Hepatocyte (in vitro differentiated cells and primary cell): ENCODE results near the genes TYW1B and POM121.

DNA sequence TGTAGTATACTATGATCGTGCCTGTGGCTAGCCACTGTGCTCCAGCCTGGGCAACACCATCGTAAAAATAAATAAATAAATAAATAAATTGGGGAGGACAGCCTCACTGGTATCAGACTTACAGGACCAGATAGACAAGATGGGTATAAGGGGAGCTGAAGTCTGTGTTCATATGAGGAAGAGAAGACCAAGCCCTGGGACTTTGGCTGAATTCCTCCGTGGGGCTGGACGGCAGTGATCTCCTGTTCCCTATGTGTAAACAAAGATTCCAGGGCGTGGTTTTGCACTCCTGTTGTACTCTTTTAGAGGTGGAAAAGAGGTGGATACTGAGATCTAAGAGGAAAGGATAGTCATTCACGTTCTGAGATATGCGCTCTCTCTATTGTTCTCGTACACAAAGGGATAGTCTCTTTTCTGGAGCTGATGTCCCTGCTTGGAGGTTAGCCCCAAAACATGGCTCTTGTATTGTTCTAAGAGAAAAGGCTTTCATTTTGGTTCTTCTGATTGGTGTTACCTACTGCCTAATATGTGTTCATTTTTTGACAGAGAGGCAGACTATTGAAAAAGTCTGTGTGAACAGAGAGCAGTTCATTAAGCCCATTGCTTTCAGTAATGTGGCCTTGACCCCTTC, 12.2 kb downstream of the KCTD7 start:
- RAMPAGE, long total RNA, result no peak
- RRBS, result no CpG with 5 or more reads among the region's 8 CpGs

DNA sequence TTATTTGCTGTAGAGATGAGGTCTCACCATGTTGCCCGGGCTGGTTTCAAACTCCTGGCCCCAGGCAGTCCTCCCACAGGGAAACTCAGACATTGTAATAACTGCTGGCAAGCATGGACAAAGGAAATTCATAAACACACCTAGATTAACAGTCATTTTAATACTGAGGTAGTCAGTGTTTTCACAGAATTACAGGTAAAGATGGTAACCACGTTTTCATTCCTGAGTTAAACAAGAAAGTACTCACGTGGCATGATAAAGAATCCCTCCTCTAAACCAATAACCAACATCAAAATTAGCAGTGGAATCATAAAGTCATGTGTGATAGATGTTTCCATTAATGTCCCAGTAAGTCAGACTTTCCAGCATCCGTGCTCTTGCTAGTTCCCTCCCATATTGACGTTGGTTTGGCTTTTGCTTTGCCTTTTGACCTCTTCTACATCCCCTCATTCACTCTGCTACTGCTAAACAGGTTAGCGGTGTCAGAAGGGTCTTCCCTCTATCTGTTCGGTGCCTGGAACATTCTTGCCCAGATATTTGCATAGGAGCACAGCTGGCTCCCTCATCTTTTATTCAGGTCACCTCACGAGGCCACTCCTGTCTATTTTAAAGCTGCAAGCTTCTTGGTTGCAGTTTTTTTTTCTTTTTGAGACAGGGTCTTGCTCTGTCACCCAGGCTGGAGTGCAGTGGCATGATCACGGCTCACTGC, 50.2 kb downstream of the KCTD7 start:
- RAMPAGE, long total RNA, result no peak
- RRBS, result no CpG with 5 or more reads among the region's 9 CpGs

GRCh38 chr7:66699961-66700531, 40.5 kb upstream of the RABGEF1 start:
- RAMPAGE, long total RNA, result no peak
- RRBS, result 88% methylated on average over 3 of the region's 10 CpGs

- RAMPAGE, long total RNA, result no peak
- RRBS, result no CpG with 5 or more reads among the region's 15 CpGs
Observed at GRCh38 chr7:66921916-66922591, 1.0 kb downstream of the TMEM248 start.

- RAMPAGE, long total RNA, result no peak
- RRBS, result no CpG with 5 or more reads among the region's 6 CpGs
Observed at GRCh38 chr7:66986228-66986890, 9.0 kb downstream of the SBDS start.

- RAMPAGE, long total RNA, result no peak
- RRBS, result no CpG with 5 or more reads among the region's 4 CpGs
Observed at GRCh38 chr7:67753949-67754321, 477.2 kb downstream of the SPDYE21 start.

GRCh38 chr7:69505796-69506295, 92.4 kb upstream of the AUTS2 start:
- RAMPAGE, long total RNA, result no peak
- RRBS, result no CpG with 5 or more reads among the region's 5 CpGs

DNA sequence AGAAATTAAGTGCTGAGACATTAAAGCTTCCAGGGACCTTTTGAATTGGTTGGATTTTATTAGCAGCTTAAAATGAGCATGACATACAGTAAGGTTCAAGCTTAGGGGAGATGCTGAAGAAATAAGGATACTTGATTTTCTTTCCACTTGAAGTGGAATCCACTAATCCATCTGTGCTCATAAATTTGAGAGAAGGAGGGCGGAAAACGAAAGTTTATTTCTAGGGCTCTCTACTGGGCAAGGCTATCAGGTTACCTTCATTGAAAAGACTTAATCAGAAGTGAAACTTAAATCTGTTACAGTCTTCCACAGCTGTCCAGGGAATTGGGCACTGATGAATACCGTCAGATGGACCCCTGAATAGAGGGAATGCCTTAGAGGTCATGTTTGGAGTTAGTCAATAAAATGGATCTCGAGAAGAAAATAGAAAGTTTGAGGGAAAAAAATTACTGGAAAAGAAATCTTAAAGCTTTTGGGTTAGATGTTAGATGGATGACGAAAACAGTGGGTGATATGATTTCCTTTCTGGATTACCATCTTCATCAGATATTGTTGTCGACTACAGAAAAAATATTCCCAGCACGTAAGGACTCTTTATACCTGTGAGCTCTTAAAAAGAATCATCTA, 21.9 kb downstream of the AUTS2 start:
- RAMPAGE, long total RNA, result no peak
- RRBS, result no CpG with 5 or more reads among the region's 7 CpGs

GRCh38 chr7:69962635-69963083, 364.4 kb downstream of the AUTS2 start:
- RAMPAGE, long total RNA, result no peak
- RRBS, result no CpG with 5 or more reads among the region's 4 CpGs

- RAMPAGE, long total RNA, result no peak
- RRBS, result no CpG with 5 or more reads among the region's 3 CpGs
Observed at GRCh38 chr7:69967723-69968148, 369.5 kb downstream of the AUTS2 start.

DNA sequence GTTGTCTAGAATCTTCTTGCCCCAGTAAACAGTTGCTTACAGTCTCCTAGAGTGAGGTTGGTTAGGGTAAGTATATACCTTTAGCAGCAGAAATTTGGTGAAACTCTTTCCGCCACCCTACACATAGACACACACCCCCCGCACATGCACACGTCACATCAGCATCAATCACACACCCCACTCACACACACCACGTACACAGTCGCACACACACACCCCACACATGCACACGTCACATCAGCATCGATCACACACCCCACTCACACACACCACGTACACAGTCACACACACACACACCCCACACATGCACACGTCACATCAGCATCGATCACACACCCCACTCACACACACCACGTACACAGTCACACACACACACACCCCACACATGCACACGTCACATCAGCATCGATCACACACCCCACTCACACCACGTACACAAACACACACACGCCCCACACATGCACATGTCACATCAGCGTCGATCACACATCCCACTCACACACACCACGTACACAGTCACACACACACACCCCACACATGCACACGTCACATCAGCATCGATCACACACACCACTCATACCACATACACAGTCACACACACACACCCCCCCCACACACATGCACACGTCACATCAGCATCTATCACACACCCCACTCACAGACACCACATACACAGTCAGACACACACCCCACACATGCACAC, 636.4 kb upstream of the GALNT17 start:
- RAMPAGE, long total RNA, result no peak
- RRBS, result no CpG with 5 or more reads among the region's 21 CpGs

- RAMPAGE, long total RNA, result no peak
- RRBS, result no CpG with 5 or more reads among the region's 25 CpGs
Observed at GRCh38 chr7:70630683-70631357, 501.1 kb upstream of the GALNT17 start.

DNA sequence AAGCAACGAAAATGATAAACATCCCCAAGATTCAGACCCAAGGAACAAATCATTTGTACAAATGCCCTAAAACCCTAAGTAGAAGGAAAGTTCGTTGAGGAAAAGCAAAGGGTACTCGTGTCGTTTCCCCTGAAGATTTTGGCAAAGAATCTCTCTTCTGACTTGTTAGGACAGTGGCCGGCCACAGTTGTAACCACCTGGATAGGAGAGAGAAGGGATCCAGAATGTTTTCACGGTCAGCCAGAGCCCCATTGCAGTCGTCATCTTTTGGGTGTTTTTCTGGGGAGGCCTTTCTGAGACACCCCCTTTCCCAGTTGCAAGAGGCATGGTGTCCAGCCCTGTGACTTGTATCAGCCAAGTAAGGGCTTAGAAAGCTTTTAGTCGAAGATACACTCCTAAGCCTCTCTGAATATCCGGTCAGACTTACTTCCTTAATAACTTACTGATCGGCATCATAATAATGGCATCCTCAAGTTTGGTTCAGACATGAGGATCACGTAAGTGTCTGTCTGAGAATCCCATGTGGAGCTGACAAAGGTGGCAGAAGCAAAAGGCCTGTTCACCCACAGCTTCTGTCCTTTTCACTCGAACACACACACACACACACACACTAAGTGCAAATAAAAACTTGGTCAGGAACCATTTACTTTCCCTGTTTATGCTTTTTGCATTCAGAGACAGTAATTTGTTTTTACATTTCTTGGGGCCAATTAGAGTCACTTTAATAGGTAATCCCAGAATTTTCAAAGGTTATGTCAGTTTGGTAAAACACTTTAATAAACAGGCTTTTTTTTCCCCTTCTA, 435.7 kb upstream of the GALNT17 start:
- RAMPAGE, long total RNA, result no peak
- RRBS, result no CpG with 5 or more reads among the region's 12 CpGs

GRCh38 chr7:71733195-71733723, 601.3 kb downstream of the GALNT17 start:
- RAMPAGE, long total RNA, result no peak
- RRBS, result 1% methylated on average over 9 of the region's 25 CpGs

DNA sequence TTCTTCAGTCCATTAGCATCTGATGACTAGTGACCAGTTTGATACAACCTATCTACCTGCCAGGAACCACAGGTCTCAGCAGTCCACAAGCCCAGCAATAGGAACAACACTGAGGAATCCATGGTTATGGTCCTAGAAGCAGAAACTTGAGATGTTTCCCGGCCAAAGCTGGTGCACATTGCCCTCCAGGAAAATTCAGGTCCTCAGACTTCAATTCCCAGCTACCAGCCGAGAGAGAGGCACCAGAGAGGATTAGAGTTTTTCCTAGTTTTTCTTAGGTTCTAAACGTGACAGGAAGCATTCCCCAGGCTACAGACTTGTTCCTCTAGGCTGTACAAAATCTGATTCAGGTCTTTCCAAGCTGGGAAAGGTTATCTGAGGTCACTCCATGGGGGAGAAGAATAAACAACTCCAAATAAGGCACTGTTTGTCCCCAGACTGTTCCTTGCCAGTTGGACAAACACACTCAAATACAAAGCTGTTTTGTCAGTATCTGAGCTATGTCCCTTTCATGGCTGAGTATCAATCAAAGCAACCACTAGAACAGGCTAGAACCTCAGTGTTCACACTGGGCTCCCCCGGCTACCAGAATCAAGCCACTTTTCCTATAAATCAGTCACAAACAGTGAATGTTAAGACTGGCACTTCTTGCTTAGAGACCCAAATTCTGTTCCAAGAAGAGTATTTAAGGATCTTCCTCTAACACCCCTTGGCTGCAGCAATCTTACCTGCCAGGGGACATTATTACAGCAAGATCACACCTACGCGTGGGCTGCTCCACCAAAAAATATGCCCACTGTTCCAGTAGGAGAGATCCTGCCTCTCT, 259.4 kb downstream of the CALN1 start:
- RAMPAGE, long total RNA, result no peak
- RRBS, result no CpG with 5 or more reads among the region's 6 CpGs

- RAMPAGE, long total RNA, result no peak
- RRBS, result no CpG with 5 or more reads among the region's 4 CpGs
Observed at GRCh38 chr7:72688864-72689251, 139.1 kb downstream of the TYW1B start.

GRCh38 chr7:72732029-72732244, 96.1 kb downstream of the TYW1B start:
- RAMPAGE, long total RNA, result no peak
- RRBS, result no CpG with 5 or more reads among the region's 2 CpGs

DNA sequence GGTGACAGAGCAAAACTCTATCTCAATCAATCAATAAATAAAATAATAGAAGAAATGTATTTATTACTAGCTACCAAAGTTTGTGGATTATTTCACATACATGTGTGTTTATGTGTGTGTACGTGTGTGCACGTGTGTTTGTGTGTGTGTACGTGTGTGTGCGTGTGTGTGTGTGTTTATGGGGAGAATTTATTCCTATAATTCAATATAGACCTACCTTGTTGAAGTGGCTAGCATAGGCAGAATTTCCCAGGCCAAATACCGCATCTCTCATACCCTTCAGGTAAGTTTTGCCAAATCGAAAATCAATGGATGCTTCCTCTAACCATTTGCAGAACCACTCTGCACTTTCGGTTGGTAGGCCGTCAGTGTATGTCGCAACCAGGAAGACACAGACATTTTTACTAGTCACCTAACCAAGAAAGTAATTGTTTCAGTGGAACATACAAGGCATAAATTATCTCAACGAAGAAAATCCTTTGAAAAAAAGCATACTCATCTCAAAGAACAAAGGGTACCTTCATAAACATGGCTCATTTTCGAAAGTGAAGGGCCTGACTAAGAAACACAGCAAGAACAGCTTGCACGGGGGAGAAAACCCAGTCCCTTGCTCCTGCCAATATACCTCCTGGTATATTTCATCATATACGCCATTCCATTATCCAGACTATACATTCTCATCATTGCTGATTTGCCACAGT, 17.6 kb downstream of the TYW1B start:
- RAMPAGE, long total RNA, result no peak
- RRBS, result no CpG with 5 or more reads among the region's 13 CpGs

DNA sequence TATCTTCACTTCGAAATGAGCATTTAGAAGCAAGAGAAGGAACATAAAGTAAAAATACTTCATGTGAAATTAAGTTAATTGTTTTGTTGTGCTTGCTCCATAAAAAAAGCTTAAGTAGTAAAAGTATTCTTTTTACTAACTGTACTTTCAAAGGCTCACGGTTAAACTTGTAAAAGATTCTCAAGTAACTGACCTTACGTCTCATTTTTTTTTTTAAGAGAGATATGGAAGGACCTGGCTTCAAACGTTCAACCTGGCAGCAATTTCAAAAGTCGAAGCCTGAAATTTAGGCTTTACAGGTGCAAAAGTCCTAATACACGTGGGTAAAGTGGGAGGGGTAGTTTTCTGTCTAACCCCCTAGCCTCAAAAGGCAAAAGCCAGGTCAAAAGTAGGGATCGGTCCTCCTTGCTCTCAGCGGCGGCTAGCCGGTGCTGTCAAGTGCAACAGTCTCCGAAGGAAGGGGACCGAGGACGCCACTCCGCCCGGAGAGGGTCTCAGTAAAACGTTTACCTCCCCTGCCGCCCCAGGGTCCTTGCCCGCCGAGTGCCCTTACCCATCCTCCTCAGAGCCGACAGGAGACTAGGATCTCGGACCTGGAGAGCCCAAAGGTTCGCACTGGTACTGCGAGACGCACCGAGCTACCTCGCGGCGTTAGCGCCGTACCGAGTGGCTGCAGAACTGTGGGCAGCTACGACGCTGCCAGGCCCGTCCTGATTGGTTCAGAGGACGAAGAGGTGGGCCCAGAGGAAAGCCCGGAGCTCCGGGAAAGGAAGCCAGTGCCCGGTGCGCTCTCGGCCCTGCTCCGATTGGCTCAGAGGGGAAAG, at the start of gene TYW1B:
TYW1B (minus strand) TSS at position 682 of the 824 bp plus-strand sequence.
- RAMPAGE, long total RNA, result no peak
- RRBS, result no CpG with 5 or more reads among the region's 41 CpGs

- RAMPAGE, long total RNA, result no peak
- RRBS, result 1% methylated on average over 21 of the region's 68 CpGs
Observed at GRCh38 chr7:72924336-72925288, at the start of gene POM121. POM121 (plus strand) TSS chr7:72925095.